Hematopoietic multipotent progenitor cell (in vitro differentiated cells): ENCODE data around the gene TPST2.

DNA sequence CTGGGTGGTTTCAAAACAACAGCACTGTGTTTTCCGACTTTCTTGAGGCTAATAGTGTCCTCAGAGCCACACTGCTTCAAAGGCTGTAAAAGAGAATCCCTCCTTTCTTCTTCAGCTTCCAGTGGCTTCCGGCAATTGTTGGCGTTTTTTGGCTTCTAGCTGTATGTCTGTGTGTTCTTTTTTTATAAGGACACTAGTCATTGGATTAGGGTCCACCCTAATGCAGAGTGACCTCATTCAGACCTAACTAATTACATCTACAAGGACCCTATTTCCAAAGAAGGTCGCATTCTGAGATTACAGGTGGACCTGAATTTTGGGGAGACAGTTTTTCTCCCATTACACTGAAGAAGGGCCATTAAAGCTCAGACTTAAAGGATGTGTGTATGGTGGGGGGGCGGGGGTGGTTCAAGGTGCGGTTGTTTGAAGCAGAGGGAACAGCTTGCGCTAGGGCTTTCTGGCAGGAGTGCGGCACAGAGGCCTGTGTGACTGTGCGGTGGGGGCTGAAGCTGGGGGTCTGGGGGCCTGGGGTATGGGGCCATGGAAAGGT lies 30.8 kb downstream of the KIAA1671 start:
- CAGE, long polyA plus RNA: no peak

GRCh38 chr22:25015152-25015822 lies 62.8 kb downstream of the KIAA1671 start:
- CAGE, long polyA plus RNA: no peak

GRCh38 chr22:25052026-25052817 lies 99.7 kb downstream of the KIAA1671 start:
- CAGE, long polyA plus RNA: no peak

- CAGE, long polyA plus RNA: no peak
Observed at GRCh38 chr22:25086480-25087084, 113.1 kb upstream of the CRYBB3 start.

GRCh38 chr22:25110638-25111660 lies 88.7 kb upstream of the CRYBB3 start:
- CAGE, long polyA plus RNA: no peak

DNA sequence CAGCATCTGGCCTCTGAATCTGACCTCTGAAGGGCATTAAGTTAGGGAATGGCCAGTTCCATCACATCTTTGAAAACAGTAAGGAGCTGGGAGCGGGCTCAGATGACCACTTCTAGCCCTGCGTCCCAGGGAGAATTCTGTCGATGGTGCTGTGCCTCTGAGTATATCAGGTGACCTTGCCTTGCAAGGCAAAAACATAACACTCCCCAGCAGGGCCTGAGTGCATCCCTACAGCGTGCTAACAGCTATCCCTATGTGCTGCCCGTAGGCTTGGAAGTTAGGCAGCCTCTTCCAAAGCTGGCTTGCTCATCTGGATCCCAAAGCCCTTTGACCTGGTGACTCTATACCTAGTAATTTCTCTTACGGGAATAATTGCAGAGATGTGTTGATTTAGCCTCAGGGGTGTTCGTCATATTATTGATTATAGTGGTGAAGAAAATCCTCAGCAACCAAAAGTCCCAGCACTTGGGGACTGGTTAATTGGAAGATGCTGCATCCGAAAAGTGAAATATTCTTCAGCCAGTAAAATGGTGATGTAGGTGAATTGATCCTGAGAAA lies 32.6 kb upstream of the CRYBB3 start:
- CAGE, long polyA plus RNA: no peak

- CAGE, long polyA plus RNA: no peak
Observed at GRCh38 chr22:25666450-25666805, 75.6 kb upstream of the MYO18B start.

DNA sequence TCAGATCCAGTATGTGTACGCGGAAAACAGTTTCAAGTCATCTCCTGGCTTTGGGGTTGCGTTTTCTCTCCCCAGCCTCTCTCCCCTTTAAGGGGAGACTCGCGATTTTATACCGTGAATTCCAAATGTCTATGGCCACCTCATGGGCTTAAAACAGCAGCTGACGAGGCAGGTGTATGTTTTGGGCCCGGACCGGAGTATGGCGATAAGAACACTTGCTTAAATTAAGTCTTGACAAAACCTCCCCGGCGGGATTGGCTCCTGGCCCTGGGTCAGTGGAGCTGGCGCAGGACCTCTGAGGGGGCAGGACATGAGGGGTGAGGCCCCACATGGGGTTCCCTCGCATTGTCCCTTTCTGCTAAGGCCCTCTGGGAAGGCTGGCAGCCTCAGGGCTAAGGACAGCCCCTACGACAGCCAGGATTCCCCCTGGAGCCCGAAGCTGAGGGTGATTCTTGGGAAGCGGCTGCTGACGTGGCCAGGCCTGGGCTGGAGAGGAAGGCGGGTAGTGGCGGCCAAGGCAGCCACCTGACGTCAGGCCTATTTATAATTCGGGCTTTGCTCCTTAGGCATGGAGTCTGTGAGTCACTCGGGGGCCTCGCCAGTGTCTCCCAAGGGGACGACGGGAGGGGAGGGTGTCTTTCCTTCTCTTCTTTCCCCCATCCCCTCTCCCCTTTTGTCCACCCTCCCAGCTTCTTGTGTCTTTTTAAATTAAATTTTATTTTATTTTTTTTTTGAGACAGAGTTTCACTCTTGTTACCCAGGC lies 12.7 kb downstream of the MYO18B start:
- CAGE, long polyA plus RNA: no peak

- CAGE, long polyA plus RNA: no peak
Observed at GRCh38 chr22:26311649-26312090, 117.4 kb upstream of the ASPHD2 start.

DNA sequence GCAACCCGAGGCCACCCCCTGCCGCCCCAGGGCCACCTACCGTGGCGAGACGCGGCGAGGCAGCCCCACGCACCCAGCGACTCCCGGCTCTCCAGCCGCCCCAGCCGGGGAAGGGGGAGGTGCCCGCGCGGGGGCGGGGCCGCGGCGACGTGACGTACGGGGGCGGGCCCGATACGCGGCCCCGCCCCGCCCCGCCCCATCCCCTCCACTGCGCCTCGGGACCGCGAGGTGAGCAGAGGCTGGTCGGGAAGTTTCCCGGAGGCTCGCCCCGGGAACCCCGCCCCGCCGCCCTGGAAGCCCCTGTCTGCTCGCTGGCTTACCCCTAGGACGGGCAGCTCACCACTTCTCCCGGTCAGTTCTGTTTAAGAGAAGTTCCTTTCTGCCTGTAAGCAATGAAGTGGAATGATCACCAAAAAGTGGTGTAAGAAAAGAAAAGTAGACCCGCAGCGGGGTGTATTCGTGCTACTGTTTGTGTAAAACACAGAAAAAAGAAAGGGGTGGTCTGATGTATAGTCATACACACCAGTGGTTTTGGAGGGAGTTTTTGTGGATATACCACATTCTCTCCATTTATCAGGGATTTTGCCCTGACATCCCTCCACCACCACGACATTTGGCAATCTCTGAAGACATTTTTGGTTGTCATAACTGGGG lies at the start of gene TPST2:
TPST2 (minus strand) TSS at position 120 of the 654 bp plus-strand sequence.
- CAGE, long polyA plus RNA: start-site peak on the minus strand centred at position 92 of the sequence, 52 bp wide, 3,082 reads

DNA sequence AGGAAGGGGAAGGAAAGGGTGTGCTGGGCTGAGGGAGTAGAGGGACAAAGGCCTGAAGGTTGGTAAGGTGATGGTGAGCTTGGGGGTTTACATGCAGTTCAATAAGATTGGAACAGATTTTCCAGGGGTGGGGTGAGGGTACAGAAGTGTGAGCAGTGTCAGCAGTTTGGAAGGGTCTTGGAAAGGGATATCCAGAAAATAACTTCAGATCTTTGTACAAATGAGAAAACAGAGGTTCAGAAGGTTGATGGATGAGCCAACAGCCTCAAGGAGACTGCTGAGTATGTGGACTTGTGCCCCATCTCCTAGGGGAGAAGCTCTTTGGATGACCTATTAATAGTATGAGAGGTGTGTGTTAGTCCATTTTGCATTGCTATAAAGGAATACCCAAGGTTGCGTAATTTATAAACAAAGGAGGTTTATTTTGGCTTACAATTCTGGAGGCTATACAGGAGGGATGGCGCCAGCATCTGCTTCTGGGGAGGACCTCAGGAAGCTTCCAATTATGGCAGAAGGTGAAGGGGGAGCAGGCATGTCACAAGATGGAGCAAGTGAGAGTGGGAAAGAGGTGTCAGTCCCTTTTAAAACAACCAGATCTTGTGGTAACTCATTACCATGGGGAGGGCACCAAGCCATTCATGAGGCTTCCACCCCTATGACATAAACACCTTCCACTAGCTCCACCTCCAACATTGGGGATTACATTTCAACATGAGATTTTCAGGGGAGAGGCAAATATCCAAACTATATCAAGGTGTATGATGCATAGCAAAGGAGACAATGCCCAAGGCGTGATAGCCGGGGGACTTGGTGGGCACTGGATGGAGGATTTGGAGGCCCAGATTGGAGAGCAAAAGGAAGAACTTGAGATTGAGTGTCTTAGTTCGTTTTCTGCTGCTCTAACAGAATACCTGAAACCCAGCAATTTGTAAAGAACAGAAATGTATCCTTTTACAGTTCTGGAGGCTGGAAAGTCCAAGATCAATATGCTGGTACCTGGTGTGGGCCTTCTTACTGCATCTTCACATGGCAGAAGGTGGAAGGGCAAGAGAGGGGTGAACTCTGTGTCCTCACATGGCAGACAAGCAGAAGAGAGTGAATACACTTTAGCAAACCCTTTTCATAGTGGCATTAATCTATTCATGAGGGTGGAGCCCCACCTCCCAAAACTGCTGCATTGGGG lies 105.5 kb downstream of the CRYBA4 start:
- CAGE, long polyA plus RNA: no peak

- CAGE, long polyA plus RNA: no peak
Observed at GRCh38 chr22:26892357-26893298, 270.9 kb downstream of the CRYBA4 start.

- CAGE, long polyA plus RNA: no peak
Observed at GRCh38 chr22:27105367-27105981, 483.7 kb downstream of the CRYBA4 start.

DNA sequence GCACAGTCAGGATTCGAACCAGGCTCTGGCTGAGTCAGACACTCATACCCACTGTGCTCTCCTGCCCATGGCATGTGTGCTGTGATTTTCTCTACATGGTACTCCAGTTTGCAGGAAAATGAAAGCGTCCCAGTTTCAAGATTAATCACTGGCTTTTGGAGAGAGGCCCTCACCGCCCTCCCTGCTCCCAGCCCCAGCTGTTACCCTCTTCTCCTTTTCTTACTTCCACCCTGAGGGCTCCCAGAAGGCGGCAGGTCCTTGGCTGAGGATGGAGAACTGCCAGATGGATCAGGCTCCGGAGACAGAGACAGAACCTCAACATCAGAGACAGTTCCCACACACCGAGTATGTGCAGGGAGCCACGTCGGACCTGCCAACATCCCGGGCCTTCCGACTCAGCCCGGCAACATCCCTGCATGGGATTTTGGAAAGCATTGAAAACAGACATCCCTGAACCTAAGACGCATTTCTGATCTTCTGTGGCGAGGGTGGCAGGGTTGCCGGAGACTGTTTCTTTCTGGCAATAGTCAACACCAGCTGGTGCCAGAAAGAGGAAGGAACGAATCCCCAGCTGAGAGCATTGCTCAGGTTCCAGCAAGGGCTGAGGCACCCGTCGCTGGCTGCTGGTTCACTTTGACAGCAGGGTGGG lies 502.6 kb downstream of the CRYBA4 start:
- CAGE, long polyA plus RNA: no peak

GRCh38 chr22:27195085-27195477 lies 573.3 kb downstream of the CRYBA4 start:
- CAGE, long polyA plus RNA: no peak

DNA sequence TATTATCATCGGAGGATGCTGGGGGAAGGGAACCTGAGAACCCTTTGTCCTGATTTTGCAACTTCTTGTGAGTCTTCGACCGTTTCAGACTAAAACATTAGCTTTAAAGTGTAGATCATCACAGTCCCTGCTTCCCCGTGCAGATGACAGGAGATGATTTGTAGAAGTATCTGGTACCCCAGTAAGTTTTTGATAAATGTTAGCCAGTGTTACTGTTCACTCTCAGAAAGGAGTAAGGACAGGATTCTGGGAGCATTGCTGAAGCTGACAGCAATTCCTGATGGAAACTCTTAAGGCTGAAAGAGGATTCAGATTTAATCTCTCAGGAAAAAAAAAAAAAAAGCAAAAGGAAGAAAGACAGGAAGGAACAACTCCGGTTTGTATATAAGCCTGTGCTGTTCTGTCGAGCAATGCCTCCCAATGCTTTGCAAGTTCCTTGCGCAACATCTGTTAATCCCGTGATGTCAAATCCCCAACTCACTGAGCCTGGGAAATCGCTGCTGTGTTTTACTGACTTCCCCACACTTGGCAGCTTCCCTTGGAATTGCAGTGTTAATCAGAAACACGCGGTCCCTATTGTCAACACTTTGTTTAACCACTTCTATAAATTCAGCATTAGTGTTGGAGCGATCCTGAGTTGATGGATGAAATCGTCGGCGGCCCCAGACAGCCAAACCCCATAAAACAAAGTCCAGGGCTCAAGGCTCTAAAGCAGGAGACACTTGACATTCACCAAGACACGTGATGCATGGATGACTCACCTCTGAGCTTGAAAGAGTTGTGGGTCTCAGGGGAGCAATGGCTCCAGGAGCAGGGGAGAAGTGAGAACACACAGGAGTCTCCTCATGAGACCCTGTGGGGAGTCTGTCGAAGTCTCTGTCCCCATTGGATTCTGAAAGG lies 589.1 kb downstream of the MN1 start:
- CAGE, long polyA plus RNA: no peak

DNA sequence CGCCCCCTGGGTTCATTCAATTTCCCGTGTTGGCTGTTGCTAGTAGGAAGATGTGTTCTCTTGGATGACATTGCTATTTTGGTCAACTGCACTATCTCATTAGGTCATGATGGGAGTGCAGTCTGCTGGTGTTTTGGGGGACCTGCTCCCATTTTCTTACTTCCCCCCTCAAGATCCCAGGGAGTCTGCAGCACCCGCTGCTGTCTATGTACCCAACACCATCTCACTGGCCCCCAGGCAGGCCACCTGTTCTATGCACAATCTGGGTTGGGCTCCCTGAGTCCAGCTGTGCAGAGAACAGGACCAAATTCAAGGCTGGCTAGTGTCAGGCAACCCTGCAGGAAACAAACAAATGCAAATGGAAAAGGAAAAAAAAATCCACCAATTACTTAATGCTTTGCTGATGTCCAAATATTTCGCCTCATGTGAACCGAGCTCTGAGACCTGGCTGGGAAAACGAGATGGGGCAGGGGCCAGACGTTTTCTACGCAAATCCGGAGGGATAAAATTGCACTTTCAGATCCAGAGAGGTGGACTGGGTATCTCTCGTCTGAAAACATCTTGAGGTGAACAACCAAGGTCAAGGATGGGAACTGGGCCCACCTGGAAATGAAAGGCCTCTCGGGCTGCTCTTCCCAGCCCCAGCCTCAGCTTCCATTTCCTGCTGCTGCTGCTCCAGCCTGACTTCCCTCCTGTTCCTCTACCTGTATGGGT lies 583.0 kb downstream of the MN1 start:
- CAGE, long polyA plus RNA: no peak

DNA sequence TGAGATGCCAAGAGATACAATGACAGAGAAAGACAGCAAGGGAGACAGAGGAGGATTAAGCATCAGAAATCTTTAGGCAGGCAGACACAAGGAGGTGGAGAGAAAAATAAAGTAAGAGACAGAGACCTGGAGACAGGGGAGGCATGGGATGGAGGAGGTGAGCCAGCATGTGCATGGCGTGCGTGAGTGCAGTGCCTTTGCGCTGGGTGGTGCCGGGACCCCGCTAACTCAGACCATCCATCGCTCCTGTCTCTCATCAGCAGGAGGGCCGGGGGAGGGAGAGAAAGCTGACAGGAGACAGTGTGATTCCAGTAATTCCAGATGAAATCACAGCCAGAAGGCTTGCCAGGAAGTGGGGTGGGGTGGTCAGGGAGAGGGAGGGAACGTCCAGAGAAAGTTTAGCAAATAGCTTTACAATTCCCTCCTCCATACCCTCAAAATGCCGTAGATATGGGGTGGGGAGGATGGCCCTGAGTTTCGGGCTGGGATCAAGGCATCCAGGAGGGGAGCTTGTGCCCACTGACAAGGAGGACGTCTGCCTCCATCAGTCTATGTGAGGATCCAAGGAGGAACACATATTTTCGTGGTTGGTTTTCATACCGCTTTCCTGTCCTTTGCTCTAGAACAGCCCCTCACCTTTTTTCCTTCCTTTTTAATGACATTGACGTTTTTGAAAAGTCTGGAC lies 577.0 kb downstream of the MN1 start:
- CAGE, long polyA plus RNA: no peak

DNA sequence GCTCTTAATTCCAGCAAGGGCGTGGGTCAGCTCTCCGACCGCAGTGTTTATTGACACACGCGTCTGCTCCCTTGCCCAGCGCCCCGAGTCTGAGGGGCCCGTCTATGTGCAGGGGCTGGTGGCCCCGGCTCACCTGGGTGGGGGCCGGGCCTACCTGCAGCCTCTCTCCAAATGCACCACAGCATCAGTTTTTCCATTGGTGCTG lies 313.4 kb downstream of the MN1 start:
- CAGE, long polyA plus RNA: no peak

DNA sequence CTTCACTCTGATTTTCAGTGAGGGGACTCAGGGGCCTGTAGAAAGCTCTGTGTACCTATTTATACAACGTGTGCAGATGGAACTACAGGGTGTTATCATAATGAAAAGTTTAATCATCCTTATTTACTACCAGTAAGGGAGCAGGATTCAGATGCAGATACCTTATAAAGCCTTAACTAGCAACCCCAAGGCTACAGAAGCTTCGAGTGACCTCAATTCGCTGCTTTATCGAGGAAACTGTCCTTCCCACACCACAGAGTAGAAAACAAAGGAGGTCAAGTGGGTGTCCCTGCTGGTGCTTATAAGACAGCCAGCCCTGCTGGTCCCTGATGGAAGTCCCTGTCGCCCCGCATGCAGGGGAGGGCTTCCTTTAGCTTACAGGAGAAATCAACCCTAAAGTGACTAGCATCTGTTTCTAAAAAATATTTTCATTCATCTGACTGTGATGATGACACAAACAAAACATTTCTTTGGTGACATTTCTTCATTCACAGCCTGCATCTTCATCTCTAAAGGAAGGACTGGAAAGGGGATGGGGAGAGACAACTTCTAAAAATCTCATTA lies 7.3 kb downstream of the MN1 start:
- CAGE, long polyA plus RNA: no peak